LHCN-M2 (cell line): ENCODE data around the gene OCM.

GRCh38 chr7:4879452-4879926, 4.0 kb downstream of the RADIL start:
- RAMPAGE, long total RNA: no peak

DNA sequence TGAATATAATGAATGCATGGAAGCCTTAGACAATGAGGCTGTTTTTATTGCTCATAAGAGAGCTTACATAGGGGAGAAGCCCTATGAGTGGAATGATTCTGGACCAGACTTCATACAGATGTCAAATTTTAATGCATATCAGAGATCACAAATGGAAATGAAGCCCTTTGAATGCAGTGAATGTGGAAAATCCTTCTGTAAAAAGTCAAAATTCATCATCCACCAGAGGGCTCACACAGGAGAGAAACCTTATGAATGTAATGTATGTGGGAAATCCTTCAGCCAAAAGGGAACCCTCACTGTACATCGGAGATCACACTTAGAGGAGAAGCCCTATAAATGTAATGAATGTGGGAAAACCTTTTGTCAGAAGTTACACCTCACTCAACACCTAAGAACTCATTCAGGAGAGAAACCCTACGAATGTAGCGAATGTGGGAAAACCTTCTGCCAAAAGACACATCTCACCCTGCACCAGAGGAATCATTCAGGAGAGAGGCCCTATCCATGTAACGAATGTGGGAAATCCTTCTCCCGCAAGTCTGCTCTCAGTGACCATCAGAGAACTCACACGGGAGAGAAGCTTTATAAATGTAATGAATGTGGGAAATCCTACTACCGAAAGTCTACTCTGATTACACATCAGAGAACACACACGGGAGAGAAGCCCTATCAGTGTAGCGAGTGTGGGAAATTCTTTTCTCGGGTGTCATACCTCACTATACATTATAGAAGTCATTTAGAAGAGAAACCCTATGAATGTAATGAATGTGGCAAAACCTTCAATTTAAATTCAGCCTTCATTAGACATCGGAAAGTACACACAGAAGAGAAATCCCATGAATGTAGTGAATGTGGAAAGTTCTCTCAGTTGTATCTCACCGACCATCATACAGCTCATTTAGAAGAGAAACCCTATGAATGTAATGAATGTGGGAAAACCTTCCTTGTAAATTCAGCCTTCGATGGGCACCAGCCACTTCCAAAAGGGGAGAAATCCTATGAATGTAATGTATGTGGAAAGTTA, 18.7 kb downstream of the RBAK start:
- RAMPAGE, long total RNA: no peak

DNA sequence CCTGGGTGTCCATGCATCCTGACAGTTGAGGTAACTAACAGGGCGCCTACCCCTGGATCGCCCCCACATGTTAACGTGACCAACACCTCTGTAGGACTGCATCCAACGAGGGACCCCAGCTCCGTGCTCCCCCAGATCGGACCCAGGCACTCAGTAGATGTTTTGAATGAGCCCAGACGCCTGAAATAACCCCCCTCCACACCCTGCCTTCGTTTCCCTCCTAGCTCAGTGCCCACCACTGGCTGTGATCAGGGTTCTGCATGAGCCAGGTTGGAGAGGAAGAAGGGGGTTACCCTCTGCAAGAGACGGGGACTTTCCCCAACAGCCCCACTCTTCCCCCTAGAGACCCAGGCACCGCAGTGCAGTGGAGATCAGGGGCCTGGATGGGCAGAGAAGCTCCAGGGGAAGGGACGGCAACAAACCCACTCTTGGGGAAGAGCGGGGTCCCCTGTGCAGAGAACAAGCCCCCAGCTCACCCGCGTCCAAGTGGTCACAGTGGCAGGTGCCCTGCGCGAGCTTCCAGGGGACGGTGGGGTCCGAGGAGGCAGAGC, 46.2 kb upstream of the WIPI2 start:
- RAMPAGE, long total RNA: no peak

GRCh38 chr7:5177073-5177563, 12.9 kb upstream of the WIPI2 start:
- RAMPAGE, long total RNA: no peak

GRCh38 chr7:5218623-5219390, 28.8 kb downstream of the WIPI2 start:
- RAMPAGE, long total RNA: no peak

DNA sequence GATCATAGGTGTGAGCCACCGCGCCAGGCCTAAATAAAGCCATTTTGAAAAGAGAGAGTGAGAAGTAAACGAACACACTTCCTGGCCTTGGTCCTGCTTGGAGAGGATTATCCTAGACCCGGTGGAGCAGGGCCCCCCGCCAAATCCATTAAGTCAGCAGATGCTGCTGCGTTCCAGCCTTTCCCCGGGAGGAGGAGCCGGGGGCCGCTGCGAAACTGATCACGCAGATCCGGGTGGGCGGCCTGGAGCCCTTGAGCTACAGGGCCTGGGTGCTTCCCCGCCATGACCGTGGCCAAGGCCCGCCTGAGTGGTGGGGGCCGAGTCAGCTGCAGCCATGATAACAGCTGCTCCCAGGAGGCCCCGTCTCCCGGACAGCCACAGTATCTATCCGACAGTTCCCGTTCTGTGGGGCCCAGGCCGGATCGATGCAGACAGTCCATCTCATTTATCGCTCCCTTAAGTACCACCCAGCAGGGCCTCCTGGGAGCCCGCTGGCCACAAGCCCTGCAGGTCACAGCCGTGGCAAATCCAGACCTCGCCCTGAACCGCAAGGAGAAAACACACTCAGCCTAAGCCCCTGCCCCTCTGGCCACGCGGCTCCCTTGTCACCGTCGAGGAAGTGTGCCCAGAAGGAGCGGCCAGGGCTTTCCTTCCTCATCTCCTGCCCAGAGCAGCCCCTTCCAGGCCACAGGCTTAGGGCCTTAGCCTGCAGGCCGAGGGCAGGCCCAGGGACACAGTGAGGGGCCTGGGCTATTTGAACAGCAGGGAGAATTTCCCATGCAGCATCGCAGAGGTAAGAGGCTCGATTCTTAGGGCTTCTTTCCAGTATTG, 34.4 kb upstream of the SLC29A4 start:
- RAMPAGE, long total RNA: no peak

- RAMPAGE, long total RNA: no peak
Measured at GRCh38 chr7:5361713-5362305, 61.8 kb downstream of the TNRC18 start.

GRCh38 chr7:5404450-5405033, 19.1 kb downstream of the TNRC18 start:
- RAMPAGE, long total RNA: no peak

GRCh38 chr7:5417383-5418363, 6.0 kb downstream of the TNRC18 start:
- RAMPAGE, long total RNA: no peak

- RAMPAGE, long total RNA: no peak
Measured at GRCh38 chr7:5428552-5429200, 5.0 kb upstream of the TNRC18 start.

DNA sequence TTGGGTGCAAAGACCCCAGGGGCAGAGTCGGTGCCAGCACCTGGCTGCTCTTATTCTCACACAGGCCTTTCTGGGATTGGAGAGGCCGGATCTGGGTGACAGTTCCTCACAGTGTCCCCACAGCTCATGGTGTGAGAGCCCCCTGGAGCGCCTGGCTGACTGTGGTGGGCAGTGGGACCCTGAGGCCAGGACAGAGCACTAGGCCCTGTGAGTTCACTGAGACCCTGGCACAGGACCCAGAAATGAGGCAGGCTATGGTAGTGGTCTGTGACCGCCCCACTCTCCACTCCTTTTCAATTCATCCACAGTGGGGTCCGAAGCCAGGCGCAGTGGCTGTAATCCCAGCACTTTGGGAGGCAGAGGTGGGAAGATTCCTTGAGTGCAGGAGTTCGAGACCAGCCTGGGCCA, 5.9 kb upstream of the FBXL18 start:
- RAMPAGE, long total RNA: no peak

DNA sequence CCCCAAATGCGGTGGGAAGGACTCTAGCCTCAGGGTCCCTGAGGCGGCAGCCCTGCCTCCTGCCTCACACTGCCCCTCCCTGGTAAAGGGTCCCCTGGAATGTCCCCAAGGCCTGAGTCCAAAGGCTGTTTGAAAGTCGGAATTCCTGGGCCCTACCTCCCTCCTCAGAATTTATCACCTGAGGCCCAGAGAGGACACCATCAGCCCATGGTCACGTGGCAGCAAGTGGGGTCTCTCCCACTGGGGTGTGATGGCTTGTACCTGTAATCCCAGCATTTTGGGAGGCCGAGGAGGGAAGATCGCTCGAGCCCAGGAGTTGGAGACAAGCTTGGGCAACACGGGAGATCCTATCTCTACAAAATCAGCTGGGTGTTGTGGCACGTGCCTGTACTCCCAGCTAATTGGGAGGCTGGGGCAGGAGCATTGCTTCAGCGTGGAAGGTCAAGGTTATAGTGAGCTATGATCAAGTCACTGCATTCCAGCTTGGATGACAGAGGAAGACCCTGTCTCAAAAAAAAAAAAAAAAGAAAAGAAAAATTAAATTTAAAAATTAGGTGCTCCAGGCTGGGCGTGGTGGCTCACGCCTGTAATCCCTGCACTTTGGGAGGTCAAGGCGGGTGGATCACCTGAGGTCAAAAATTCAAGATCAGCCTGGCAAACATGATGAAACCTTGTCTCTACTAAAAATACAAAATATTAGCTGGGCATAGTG, 3.7 kb upstream of the ACTB start:
- RAMPAGE, long total RNA: no peak

- RAMPAGE, long total RNA: no peak
Measured at GRCh38 chr7:5629970-5630448, 37.4 kb downstream of the FSCN1 start.

- RAMPAGE, long total RNA: no peak
Measured at GRCh38 chr7:5633979-5634687, 41.5 kb downstream of the FSCN1 start.

GRCh38 chr7:5635162-5635880, 42.7 kb downstream of the FSCN1 start:
- RAMPAGE, long total RNA: no peak

DNA sequence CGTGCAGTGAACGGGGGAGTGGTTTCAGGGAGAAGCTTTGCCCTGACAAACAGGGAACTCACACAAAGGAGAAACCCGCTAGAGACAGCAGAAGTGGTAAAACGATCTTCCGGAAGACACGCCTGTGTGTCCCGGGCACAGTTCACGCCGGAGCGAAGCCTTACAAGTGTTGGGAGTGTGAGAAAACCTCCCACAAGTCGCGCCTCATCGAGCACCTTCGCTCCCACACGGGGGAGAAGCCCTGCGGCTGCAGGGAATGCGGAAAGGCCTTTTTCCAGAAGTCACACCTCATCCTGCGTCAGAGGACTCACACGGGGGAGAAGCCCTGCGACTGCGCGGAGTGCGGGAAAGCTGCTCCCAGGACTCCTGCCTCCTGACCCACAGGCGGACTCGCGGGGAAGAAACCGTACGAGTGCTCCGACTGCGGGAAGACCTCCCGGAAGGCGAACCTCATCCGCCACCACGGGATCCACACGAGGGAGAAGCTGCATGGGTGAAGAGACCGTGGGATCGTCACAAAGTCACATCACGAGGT, 33.3 kb upstream of the OCM start:
- RAMPAGE, long total RNA: no peak

DNA sequence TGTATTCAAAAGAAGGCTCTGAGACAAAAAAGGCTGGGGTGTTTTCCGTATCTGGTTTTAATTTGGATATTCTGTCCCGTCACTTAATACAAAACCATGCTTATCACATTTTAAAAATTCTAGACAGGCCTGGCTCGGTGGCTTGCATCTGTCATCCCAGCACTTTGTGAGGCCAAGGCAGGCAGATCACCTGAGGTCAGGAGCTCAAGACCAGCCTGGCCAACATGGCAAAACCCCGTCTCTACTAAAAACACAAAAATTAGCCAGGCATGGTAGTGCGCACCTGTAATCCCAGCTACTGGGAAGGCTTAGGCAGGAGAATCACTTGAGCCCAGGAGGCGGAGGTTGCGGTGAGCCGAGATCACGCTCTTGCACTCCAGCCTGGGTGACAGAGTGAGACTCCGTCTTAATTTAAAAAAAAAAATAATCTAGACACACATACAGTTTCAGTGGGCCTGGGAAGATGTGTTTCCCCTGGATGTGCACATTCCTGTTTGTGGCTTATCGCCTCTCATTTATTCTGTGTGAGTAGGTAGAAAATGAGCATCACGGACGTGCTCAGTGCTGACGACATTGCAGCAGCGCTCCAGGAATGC, at the start of gene OCM:
Gene OCM, plus strand, starts transcription at position 448 of the 596 bp plus-strand sequence.
- RAMPAGE, long total RNA: no peak

DNA sequence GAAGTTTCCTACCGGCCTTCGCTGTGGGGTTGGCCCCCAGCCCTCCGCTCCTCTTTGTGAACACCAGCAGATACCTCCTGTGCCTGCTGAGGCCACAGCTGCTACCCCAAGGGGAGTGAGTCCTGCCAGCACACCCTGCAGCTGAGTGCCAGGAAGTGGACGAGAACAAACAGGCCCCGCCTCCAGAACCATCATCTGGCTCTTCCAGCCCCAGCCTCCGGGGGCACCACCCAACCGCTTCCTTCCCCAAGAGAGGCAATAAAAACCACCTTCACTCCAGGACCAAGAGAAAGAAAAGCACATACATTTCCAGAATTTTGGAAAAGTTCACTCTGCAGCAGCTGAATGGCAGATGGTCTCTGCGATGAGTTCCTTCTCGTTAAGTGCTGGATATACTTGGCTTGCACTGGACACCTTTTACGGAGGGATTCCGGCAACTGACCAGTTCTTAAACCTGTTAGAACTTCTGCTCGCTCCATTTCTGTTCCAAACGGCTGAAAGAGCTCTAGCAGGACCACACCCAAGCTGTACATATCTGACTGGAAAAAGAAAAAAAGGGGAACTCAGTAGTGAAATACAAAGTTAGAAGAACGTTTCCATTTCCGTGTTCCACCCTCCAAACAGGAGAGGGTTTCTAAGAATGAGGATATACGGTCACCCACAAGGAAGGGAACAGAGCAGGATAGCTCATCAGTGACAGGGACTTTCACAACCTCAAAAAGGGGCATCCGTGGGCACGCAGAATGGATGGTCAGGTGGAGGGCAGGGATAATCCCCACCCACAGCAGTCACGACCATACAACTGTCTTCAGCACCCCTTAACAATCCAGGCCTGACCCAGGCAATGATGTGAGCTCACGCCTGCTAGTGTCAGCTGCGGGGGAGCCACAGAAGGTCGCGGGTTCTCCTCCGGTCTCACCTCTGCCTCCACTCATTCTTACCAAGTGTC, 4.5 kb upstream of the ANKRD61 start:
- RAMPAGE, long total RNA: no peak

DNA sequence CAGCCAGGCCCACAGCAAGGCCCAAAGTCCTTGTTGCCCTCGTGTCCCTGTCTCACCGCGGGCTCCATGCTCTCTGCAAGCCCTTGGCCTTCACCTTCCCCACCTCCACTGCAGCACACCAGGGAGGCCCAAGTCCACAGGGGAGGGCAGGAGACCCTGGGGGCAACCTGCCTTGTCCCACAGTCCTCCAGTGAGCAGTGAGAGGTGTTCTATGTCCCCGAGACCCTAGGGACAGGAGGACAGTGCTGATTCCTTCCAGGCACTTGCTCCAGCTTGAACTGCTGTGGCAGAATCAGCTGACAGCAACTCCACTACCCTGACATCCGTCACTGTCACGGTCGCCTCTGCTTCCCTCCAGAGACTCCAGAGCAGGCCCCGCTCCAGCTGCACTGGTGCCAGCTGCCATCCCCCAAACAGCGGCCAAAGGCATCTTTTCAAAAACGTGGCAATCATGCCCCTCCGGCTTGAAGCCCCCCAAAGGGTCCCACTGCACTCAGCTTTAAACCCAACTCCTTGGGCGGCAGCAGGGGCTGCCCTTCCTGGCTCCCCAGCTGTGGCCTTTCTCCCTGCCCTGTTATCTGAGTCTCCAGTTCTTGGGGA, 62.5 kb downstream of the USP42 start:
- RAMPAGE, long total RNA: no peak

- RAMPAGE, long total RNA: no peak
Measured at GRCh38 chr7:6228185-6228820, 44.1 kb downstream of the CYTH3 start.